Bronchial epithelial cell (primary cell): ENCODE data around the genes YIPF6, NALF2, P2RY4 and NONO.

DNA sequence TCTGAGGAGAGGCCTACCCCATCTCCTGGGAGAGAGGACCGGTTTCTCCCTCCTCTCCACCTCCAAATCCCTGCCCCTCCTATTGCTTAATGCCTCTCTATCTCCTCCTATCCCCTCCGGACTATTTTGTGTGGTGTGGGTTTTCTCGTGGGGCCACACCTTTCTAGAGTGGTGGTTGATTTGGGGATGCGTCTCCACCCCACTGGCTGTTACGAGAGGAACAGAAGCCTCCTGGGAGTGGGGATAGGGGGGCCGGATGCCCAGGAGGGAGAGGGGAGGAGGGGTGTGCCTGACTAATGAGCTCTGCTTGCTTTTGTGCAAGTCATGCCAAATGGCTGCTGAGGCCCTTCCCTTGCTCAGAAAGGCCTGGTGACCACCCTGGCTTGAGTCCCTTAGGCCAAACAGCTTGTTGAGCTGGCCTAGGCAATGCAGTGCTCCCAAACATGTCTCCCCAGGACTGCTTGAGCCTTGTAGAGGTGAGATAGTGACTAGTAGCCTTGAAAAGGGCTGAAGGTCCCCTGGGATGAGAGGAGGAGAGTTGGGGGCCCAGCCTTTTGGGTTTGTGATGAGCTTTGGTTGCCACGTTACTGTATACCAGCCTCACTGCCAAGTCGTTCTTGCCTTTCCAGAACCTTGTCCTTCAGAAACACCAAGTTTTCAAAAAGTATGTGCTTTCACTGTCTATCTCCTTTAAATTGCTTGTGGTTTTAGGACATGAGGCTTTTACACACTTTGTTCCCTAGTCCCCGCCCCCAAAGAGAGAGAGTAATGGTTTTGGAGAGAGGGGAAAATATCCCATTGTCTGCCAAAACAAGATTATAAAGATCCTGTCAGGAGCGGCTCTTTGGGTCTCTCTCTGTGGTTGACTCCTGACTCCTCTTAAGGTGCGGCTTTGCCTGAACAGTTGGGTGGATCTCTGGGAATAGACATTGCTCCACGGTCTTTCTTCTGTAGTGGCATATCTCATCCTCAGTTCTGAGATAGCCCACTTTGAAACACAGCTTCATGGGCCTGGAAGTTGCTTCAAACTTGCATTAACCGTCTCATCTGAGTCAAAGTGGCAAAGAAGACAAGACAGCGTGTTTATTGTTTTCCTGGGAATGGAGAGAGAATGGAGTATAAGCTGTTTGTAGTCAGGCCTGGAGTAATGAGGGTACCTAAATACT is 1.4 kb downstream of the MSN start:
- RRBS, 2 experiments = 4 to 15% methylated on average over 1 of the region's 14 CpGs

- RRBS, 2 experiments = no CpG with 5 or more reads among the region's 3 CpGs
Measured at GRCh38 chrX:65671718-65672386, 4.4 kb downstream of the MSN start.

DNA sequence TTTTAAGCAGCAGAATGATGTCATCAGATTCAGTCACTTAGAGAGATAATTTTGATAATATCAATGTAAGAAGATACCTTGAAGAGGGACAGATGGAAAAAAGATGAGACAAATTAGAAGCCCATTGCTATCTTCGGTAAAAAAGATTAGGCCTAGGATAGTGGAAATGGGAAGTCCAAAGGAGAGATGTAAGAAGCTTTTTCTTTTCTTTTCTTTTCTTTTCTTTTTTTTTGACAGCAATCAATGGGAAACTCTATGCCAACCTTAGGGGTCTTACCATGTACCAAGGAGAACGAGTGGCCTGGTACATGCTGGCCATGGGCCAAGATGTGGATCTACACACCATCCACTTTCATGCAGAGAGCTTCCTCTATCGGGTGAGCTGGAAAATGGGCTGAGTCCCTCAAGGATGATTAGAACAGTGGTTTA is 94.6 kb downstream of the HEPH start:
- RRBS, 2 experiments = no CpG with 5 or more reads among the region's 3 CpGs

DNA sequence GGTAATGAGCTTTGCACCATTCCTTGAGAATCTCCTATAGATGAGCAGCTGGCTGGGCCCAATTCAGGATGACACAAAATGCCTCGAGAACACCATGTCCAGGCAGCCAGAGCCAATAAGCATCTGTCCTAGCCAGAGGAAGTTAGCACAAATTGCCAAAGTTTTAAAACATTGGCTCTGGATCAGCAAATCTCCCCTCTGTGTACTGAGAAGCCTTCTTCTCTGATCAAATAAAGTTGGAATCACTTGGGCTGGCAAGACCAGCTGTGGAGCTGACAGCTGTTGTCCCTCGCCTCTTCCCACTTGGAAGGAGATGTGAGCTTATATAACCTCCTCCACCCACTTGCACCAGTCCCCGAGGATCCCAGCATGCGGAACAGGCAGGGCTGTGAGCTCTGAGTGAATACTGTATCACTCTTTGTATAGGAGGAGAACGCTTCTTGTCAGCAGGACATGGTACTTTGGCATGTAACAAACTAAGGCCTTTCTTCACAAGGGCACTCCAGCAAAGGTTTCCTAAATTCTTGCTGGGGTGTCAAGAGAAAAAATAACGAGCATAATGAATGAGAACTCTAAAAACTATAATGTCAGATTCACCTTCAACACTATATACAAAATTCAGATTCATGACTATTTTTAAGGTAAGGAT is 183.8 kb downstream of the OPHN1 start:
- RRBS, 2 experiments = no CpG with 5 or more reads among the region's 6 CpGs

DNA sequence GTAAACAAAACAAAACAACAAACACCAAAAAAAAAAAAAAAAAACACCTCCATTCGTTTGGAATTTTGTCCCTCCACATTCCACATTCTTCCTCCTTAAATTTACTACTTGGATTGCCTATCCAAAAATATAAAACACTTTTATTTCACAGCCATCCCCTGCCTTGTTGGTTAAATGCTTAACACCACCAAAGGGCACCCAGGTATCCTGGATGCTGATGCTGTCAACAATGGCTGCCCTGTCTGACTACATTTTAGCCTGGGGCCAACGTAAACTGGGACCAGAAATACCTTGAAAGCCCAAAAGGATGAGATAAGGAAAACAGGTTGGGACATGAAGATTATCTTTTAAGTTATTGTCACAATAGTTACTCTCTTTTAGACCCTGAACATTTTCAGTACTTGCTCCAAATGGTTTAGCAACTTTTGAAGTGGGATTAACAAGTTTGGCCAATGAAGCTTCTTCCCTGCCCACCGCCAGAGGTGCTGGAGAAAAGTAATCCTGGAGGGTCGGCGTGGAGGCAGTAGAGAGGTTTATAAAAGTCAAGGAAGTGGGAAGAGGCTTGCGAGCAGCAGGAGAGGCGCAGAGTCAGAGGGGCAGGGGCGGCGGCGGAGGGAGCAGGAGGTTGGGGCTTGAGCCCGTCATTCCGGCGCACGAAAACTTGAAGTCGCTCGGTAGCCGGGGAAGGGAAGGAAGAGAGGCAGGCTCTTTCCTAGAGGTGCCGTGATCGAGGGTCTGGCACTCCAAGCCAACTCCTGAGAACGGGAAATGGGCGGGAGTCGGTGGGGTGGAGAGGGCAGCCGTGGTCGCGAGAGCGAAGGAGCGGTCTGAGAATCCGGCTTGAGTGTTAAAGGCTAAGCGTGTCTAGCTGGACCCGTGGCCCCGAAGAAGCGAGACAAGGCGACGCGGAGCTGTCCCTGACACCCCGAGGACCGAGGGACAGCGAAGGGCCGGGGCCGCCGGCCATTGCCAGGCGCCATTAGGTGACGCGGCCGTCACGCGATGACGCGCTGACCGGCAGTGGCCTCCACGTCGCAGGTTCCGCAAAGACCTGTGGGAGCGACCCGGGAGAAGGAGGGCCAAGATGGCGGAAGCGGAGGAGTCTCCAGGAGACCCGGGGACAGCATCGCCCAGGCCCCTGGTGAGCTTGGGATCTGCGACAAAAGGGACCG is at the start of gene YIPF6:
Gene YIPF6 (plus strand): TSS at position 1,069 of the 1,172 bp plus-strand sequence.
- RRBS, 2 experiments = 2 to 15% methylated on average over 18 to 20 of the region's 61 CpGs

DNA sequence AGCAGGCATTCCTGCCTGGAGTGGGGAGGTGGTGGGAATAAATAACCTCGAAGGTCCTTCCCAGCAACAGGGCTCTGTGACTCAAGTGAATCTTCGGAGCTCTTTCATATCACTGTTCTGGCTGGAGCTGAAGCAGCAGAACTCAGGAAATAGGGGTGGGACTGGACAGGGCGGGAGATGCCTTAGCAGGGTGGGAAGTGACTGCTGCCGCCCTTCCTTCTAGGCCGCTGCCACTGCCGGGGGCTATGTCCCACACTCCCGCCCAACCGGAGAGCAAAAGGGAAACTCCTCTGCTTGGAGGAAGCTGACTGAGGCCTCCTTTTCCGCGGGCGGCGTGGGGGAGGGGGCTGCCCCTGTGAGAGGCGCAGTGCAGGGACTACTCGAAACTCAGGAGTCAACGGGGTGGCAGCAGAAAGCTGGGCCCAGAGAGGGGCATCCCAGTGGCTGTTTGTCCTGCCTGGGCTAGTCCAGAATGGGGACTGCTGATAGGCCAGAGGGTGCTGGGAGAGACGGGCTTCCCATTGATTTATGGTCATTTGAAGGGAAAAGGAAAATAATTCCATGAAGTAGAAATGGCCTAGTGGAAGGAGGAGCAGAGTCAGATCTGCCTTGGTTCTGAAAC is 36.9 kb downstream of the STARD8 start:
- RRBS, 2 experiments = no CpG with 5 or more reads among the region's 16 CpGs

- RRBS, 2 experiments = no CpG with 5 or more reads among the region's 4 CpGs
Measured at GRCh38 chrX:68895633-68895999, 66.8 kb downstream of the EFNB1 start.

DNA sequence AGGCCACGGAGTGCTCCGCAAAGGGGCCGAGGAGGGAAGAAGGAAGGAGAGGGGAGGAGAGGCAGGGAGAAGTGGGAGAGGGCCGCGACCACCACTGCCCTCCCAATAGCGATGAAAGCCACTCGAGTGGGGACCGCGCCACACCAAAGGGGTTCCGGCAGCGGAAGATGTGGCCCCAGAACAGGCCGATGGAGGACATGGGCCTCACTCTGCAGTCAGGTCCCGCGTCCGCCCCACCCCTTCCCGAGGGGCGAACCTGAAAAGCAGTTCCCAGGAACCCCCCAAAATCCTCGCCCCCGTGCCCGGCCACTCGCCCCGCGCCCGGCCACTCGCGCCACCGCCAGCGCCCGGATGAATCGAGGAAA is 283 bp downstream of the PJA1 start:
- RRBS, 2 experiments = no CpG with 5 or more reads among the region's 30 CpGs

DNA sequence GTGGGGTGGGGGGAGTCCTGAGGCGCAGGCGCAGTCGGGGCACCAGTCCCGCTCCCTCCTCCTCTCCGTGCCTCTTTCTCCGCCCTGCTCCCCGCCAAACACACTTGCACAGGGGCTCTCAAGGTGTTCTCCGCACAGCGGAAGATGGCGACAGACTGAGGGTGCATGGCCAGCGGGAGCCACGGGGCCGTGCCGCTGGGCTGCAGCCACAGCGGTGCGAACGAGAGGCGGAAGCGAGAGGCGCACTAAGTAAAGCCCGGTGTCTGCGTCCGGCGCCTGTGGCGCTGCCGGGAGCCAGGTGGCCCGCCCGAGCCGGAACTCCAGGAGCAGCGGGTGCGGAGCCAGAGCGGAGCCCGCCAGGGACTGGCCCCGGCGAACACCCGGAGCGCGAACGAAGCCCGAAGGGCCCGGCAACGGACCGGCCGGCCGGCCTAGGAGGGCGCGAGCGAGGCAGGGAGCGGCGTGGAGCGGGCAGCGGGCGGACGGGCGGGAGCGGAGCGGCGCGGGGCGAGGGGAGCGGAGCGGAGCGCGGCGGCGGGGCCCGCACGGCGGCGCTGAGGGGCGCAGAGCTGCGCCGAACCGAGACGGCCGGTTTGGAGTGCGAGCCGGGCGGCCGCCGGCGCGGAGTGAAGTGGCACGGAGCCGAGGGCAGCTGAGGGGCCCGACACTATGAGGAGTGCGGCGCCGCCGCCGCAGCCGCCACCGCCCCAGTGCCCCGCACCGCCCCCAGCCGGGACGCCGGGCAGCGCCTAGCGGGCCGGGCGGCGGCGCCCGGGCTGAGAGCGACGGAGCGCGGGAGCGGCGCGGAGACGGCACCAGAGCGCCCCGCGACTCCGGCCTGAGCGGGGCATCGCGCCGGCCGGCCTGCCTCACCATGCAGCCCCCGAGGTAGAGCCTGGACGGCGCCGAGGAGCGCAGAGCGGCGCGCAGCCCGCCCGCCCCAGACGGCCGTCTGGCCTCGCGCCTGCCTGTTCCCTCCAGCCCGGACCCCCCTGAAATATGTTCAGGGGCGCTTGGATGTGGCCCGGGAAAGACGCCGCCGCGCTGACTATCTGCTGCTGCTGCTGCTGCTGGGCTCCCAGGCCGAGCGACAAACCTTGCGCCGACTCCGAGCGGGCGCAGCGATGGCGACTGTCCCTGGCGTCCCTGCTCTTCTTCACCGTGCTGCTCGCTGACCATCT is at the start of gene NALF2:
Gene NALF2 (plus strand): TSS at position 43 of the 1,181 bp plus-strand sequence.
- RRBS, 2 experiments = 2 to 4% methylated on average over 19 of the region's 155 CpGs

GRCh38 chrX:69507291-69507502 is 3.1 kb downstream of the NALF2 start:
- RRBS, 2 experiments = no CpG with 5 or more reads among the region's 4 CpGs

GRCh38 chrX:70260077-70260418 is at the start of gene P2RY4:
Gene P2RY4 (minus strand): TSS chrX:70260204.
- RRBS, 2 experiments = no CpG with 5 or more reads among the region's 4 CpGs

DNA sequence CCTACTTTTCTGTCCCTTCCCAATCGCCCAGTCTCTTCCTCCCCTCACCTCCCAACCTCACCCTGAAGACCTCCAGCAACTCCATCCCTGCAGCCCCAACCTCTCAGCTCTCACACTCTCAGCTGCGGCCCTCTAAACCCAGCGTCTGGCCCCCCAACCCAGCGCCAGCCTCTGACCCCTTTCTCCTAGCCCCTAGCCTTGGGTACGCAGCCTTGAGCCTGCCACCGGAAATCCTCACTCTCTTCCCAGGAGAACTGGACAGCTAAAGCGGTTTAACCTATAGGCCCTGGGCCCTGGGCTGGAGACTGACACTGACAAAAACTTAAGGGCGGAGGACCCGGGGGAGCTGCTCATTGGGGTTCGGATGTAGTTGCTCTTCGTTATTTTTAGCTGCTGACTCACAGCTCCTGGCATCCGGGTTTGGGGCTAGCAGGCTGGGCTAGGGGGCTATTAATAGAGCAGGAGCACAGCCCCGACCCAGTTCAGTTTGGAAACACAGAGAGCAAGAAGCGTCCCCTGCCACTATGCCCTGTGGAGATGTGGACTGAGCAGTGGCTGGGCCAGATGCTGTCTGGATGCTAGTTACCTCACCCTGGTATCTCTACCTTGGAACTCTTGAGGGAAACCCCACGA is 9.5 kb upstream of the DLG3 start:
- RRBS, 2 experiments = 6 to 47% methylated on average over 3 to 5 of the region's 15 CpGs

GRCh38 chrX:70480274-70481172 is 35.9 kb downstream of the DLG3 start:
- RRBS, 2 experiments = no CpG with 5 or more reads among the region's 14 CpGs

- RRBS, 2 experiments = no CpG with 5 or more reads among the region's 2 CpGs
Measured at GRCh38 chrX:70481520-70481788, 36.8 kb downstream of the DLG3 start.

DNA sequence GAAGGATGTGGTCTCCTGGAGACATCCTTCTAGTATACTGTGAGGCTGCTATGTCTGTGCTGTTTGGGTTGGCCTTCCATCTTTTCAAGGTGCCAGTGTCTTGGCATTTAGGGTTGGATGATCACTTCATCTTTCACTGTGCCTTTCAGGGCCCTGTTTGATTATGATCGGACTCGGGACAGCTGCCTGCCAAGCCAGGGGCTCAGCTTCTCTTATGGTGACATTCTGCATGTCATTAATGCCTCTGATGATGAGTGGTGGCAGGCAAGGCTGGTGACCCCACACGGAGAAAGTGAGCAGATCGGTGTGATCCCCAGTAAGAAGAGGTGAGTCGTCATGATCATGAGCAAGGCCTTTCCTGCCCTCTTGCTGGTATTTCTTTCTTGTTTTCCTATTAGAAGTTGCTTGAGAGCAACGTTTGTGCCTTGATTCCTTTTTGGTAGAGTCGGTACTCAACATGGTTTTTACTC is 47.4 kb downstream of the DLG3 start:
- RRBS, 2 experiments = no CpG with 5 or more reads among the region's 7 CpGs

DNA sequence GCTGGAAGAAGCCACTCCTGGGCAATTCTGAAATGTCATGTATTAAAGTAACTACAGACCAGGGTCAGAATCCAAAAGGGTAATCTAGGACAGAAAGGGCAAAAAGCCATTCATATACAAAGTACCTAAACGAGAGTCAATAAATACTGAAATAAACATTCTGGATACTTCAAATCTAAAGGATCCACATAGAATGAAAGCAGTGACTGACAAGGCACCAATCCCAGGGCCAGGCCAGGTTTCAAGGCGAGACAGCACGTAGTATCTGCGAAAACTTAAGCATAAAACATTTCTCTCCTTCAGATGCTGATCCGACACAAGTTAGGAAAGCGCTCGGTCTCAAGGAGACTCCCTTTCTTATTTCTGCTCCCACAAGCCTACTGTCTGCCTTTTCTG is 901 bp downstream of the SNX12 start:
- RRBS, 2 experiments = no CpG with 5 or more reads among the region's 7 CpGs

GRCh38 chrX:71103953-71104590 is 2.5 kb downstream of the CXorf65 start:
- RRBS, 2 experiments = no CpG with 5 or more reads among the region's 13 CpGs

- RRBS, 2 experiments = no CpG with 5 or more reads among the region's 14 CpGs
Measured at GRCh38 chrX:71128165-71129020, 10.0 kb downstream of the MED12 start.

- RRBS, 2 experiments = no CpG with 5 or more reads among the region's 41 CpGs
Measured at GRCh38 chrX:71283109-71283779, at the start of gene NONO. Gene NONO (plus strand): TSS chrX:71283635.